Non-pigmented ciliary epithelial cell (primary cell): ENCODE data around the gene THRSP.

- RRBS, result no CpG with 5 or more reads among the region's 10 CpGs
Measured at GRCh38 chr11:76823290-76824018, 37.3 kb upstream of the ACER3 start.

GRCh38 chr11:76938407-76939053 is 77.8 kb downstream of the ACER3 start:
- RRBS, result no CpG with 5 or more reads among the region's 5 CpGs

- RRBS, result 36% methylated on average over 5 of the region's 13 CpGs
Measured at GRCh38 chr11:77082848-77083480, 16.2 kb downstream of the CAPN5 start.

GRCh38 chr11:77095650-77096316 is 6.9 kb upstream of the OMP start:
- RRBS, result no CpG with 5 or more reads among the region's 14 CpGs

- RRBS, result 35% methylated on average over 3 of the region's 9 CpGs
Measured at GRCh38 chr11:77126097-77126469, 2.0 kb upstream of the MYO7A start.

GRCh38 chr11:77144766-77145195 is 16.7 kb downstream of the MYO7A start:
- RRBS, result no CpG with 5 or more reads among the region's 5 CpGs

GRCh38 chr11:77147452-77148482 is 19.7 kb downstream of the MYO7A start:
- RRBS, result 5% methylated on average over 11 of the region's 50 CpGs

DNA sequence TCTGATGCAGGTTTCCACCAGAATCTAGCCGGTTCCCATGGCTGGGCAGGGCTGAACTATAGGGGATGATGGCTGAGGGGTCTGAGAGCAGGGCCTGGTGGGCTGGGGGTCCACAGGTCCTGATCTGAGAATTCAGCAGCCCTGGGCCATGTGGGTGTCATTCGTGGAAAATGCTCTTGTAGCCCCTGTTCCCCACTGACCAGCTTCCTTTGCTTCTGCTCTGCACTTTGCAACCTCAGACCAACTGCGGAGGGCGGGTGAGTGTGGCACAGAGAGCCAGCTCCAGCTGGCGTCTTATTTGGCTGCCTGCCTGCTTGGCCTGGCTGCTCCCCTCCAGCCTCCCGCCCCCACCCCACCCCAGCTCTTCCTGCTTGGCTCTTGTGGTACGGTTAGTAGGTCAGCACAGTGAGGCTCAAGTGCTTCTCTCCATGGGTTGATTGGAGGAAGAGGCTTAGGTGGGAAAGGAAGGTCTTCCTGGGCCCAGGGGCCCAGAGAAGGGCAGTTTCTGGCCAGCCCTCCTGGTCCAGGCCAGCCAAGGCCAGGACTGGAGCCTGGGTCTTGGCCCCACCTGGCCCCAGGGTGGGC is 26.3 kb downstream of the MYO7A start:
- RRBS, result no CpG with 5 or more reads among the region's 7 CpGs

GRCh38 chr11:77211228-77211908 is 83.3 kb downstream of the MYO7A start:
- RRBS, result no CpG with 5 or more reads among the region's 13 CpGs

GRCh38 chr11:77611309-77611818 is 21.6 kb downstream of the AQP11 start:
- RRBS, result no CpG with 5 or more reads among the region's 1 CpG

- RRBS, result no CpG with 5 or more reads among the region's 13 CpGs
Measured at GRCh38 chr11:78039856-78040866, 17.1 kb upstream of the KCTD14 start.

- RRBS, result no CpG with 5 or more reads among the region's 7 CpGs
Measured at GRCh38 chr11:78051087-78052006, 12.3 kb upstream of the THRSP start.

DNA sequence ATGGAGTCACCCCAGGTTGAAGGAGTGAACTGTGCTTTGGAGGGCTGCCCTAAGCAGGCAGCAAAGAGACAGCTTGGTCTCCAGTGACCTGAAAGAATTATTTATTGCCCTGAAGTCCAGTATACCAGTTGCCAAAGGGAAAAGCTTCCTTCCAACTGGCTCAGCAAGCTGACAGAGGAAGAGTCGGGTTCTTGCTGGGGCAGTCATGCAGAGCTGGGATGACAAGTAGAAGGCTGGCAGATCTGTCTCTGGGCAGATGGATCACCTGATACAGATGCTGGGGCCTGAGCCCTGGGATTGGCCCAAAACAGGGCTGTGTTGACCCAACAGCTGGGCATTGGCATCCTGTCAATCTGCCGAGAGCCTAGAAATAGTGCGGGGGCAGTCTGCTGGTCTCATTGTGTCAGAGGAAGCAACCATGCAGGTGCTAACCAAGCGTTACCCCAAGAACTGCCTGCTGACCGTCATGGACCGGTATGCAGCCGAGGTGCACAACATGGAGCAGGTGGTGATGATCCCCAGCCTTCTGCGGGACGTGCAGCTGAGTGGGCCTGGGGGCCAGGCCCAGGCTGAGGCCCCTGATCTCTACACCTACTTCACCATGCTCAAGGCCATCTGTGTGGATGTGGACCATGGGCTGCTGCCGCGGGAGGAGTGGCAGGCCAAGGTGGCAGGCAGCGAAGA is at the start of gene THRSP:
THRSP (plus strand) TSS at position 398 of the 684 bp plus-strand sequence.
- RRBS, result no CpG with 5 or more reads among the region's 12 CpGs

DNA sequence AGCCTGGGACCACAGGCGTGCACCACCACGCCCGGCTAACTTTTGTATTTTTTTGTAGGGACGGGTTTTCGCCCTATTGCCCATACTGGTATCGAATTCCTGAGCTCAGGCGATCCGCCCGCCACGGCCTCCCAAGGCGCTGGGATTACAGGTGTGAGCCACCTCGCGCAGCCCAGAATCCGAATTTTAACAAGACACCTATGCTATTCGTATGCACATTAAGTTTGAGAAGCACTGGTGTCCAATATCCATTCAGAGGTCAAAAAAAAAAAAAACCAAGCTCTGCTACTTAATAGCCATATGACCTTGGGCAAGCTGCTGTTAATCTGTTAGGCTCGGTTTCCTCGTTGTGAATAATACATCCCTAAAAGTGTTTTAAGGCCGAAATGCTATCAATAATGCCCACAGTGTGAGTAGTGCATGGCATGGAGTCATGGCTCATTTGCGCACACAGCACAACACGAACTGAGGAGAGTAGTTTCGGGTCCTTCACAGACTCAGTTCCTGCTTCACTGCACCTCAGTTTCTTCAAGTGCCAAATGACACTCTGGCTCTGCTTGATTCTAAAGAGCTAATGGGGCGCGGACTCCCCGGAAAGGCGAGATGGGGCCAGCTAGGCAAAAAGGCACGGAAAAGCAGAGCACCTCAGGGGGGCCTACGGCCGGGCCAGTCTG is 672 bp downstream of the NDUFC2 start:
- RRBS, result 2% methylated on average over 5 of the region's 28 CpGs

GRCh38 chr11:78163752-78164179 is 24.3 kb upstream of the ALG8 start:
- RRBS, result no CpG with 5 or more reads among the region's 3 CpGs

DNA sequence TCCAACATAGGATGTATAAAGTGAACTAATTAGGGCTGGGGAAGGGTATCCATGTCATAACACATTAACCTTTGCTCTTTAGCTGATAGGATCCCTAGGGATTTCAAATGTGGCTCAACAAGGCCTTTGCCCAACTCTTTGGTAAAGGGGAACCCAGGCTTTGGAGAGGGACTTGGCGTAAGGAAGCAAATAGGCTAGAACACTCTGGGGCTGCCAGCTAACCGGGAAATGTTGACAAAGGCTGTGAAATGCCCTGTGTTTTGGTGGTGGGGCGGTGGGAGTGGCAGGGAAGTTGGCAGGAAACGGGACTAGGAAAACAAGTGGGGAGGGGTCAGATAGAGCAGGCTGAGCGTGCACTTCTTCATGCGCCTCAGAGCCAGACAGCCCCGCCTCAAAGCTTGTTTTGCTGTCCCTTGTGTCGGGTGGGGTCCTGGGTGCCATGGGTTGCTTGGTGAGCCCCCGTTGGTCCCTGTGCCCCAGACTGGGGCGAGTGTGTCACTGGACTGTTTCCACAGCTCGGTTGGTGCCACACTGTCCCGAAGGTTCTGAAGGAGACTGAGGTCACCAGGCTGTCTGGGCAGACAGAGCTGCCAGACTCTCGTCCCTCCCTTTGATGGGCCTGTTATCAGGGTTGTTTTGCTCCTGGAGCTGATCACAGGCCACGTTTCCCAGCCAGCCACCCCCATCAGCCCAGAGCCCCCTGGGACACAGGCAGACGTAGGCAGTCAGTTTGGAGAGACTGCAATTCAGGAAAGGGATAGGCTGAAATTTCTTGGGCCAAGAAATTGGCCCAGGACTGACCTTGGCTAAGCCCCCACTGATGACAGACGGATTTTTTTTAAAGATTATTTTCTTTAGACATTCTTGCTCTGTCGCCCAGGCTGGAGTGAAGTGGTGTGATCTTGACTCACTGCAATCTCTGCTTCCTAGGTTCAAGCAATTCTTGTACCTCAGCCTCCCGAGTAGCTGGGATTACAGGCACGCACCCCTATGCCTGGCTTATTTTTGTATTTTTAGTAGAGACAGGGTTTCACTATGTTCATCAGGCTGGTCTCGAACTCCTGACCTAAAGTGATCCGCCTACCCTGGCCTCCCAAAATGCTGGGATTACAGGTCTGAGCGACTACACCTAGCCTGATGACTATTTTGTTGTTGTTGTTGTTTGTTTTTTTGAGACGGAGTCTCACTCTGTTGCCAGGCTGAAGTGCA is 19.5 kb downstream of the KCTD21 start:
- RRBS, result no CpG with 5 or more reads among the region's 23 CpGs

GRCh38 chr11:78215853-78216471 is 27.2 kb downstream of the USP35 start:
- RRBS, result no CpG with 5 or more reads among the region's 5 CpGs

DNA sequence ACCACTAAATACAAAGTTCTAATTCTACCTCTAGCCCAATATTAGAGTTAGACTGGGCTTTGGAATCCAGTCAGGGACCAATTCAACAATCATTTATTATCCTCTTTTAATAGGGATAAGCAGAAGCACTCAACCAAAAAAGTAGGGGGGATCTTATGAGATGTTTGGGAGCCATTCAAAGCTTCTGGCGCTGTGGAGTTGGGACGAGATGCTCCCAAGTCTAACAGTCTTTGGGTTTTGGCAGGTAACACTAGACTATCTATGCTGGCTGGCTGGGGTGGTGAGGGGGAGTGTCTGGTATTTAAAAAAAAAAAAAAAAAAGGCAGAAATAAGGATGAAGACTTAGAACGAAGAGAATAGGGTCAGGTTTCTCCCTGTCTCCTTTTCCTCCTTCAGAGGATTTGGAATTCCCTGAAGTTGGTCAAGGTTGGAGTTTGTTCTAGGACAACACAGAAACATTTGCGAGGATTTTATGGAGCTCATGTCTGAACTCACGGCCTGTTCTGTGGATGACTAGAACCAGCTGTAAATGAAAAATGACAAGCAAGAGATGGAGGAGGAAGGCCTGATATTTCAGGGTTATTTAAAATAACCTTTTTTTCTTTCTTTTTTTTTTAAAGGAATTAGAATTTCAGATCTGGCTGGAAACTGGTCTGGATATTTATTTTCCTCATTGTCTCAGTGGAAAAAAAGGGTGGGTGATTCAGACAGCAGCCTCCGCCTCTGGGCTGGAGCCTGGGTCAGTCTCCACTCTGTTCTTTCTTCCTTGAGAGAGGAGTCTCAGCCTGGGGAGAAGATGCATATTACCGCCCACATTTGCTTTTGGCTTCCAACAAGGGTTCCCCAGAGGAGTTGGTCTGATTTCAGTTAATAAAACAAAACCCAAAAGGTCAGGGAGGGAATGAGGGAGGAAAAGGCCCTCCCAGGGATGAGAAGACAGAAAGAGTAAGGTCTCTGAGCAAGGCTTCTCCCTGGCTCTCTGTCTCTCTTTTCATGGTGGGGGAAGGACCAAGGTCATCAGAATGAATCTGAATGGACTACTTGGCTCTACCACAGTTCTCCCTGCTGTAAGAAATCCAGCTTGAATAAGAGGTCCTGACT is 80.1 kb downstream of the USP35 start:
- RRBS, result no CpG with 5 or more reads among the region's 7 CpGs

DNA sequence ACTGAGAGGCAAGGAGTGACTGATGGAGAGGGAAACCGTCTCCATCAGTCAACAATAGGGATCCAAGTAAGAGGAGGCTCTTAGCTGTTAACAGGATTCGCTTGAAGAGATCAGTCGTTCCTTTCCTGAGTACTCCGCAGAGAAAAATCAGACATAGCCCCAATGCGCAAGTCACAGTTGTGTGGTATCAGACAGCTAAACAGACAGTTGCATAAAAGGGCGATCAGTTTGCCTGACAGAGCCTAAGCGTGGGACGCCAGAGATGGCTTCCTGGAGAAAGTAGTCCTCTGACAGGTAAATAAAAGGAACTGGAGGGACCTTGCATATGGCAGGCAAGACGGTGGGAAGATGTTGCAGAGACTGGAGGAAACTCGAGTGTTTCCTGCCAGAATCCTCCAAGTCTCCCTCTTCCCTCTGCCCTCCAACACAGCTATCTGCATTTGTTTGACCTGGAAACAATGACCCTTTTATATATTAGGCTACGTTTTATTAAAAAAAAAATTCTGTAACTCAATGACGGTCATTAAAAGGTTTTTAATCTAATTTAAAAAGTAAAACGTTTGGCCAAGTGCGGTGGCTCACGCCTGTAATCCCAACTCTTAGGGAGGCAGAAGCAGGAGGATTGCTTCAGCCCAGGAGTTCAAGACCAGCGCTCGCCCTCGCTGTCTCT is 518 bp upstream of the NARS2 start:
- RRBS, result no CpG with 5 or more reads among the region's 18 CpGs

GRCh38 chr11:79049738-79050272 is 391.0 kb downstream of the TENM4 start:
- RRBS, result no CpG with 5 or more reads among the region's 5 CpGs